Mesenchymal stem cell of adipose (primary cell): ENCODE measurements around the genes SUSD6 and SMOC1.

DNA sequence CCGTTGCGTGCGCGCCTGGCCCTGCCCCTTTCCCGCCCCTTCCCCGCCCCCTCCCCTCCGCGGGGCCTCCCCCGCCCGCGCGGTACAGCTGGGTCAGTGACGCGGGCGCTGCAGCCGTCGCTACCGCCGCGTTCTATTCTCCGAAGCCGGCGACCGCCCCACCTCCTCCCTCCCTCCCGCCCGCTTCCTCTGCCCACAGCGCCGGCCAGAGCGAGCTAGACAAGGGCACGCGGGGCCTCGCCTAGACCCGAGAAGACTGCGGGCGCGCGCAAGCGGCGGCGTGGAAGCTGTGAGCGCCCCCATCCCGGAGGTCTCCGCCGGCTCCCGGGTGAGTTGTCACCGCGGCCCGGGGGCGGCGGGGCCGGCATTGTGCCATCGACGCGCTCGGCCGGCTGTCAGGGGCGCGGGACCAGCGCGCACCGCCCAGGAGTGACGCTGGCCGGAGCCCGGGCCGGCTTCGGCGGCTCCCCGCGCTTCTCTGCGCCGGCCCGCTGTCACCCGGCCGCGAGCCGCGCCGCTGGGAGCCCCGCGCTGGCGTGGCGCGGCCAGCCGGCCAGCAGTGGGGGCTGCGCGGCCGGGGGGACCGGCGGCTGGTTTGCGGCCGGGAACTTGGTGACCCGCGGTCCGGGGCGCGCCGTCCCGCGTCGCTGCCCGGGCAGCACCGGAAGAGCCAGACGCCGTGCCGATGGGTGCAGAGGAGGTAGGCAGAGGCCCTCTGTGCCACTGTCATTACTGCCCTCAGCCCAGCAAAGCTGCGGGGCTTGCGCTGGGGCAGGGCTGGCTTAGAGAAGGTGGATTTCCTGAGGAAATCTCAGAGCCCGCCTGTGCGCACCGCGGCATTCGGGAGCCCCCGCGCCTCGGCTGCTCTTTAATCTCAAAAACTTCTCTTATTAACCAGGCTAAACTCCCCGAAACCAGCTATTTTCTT, at the start of gene SUSD6:
TSS of gene SUSD6 (plus strand) at position 96 of the 928 bp plus-strand sequence.
- CAGE, long polyA plus RNA, result no peak

GRCh38 chr14:69674879-69675573, 63.6 kb downstream of the SUSD6 start:
- CAGE, long polyA plus RNA, result no peak

DNA sequence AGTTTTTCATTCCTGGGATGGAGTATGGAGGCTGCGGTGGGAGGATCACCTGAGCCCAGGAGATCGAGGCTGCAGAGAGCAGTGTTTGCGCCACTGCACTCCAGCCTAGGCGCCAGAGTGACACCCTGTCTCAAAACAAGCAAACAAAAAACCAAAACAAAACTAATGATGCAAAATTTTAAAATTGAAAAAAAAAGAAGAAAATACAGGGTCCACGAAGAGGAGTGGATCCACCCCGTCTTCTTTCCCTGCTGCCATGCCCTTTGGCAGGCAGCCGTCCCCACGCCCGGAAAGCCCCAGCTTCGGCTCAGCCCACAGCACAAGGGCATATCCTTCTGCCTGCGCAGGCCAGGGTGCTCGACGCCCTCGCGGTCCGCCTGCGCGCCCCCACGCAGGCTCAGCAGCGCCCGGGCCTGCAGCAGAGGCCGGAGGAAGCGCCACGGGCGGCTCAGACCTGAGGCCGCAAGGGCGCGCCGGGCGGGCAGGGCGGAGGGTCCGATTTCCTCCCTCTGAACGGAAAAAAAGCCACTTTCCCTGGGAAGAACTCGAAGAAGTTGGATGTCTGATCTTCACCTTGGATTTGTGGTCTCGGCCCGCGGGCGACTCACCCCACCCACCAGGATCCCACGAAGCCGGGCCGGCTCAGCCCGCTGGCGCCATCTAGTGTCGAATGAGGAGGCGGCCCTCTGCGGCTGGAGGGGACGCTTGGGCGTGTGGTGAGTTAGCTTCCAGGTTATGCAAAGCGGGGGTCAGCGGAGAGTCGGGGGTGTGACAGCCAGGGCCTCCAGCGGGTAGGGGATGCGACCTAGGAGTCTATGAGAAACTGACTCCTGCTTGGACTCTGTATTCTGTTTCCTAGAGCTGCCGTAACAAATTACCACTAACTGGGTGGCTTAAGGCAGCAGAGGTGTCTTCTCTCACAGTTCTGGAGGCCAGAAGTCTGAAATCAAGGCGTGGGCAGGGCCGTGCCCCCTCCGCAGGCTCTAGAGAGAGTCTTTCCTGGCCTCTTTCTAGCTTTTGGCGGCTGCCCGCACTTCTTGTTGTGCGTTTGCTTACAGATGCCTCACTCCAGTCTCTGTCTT, 40.1 kb upstream of the SRSF5 start:
- CAGE, long polyA plus RNA, result no peak

GRCh38 chr14:69773797-69774181, 6.8 kb downstream of the SRSF5 start:
- CAGE, long polyA plus RNA, result no peak

- CAGE, long polyA plus RNA, result no peak
These were observed 8.9 kb downstream of the SRSF5 start for GRCh38 chr14:69775494-69776583.

DNA sequence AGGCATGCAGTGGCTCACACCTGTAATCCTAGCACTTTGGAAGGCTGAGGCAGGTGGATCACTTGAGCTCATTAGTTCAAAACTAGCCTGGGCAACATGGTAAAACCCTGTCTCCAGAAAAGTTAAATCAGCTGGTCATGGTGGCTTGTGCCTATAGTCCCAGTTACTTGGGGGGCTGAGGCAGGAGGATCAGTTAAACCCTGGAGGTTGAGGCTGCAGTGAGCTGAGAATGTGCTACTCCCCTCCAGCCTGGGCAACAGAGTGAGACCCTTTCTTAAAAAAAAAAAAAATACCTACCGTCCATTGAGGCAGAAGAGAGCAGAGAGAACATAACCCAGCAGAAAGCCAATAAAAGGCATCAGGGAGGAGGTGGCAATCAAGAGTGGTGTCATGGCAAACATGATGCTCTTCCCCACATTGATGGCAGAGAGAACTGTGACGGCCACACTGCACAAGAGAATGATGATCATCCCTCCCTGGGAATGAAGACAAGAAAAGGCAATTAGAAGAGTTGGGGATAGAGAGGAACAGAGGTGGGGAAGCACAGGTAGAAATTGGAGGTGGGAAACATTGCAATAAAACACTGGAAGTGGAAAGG, 12.0 kb downstream of the SRSF5 start:
- CAGE, long polyA plus RNA, result no peak

DNA sequence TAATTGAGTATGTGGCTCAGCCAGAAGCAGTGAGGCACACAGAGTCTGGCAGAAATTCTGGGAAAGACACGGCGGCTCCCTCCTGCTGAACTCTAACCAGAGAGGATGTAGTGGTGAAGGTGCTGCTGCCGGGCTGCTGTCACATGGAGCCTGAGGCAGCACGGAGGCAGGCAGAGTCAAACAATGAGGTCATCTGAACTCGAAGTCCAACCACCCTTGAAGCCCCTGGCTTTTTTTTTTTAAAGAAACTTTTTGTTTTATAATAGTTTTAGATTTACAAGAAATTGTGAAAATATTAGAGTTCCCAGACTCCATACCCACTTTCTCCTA, 33.4 kb upstream of the SMOC1 start:
- CAGE, long polyA plus RNA, result no peak

- CAGE, long polyA plus RNA, result no peak
These were observed at the start of gene SMOC1 for GRCh38 chr14:69878957-69879601. SMOC1 (plus strand) TSS chr14:69879416.

GRCh38 chr14:69879602-69879961, 366 bp downstream of the SMOC1 start:
- CAGE, long polyA plus RNA, result no peak

GRCh38 chr14:70555492-70556370, 20.9 kb upstream of the ADAM20 start:
- CAGE, long polyA plus RNA, result no peak

DNA sequence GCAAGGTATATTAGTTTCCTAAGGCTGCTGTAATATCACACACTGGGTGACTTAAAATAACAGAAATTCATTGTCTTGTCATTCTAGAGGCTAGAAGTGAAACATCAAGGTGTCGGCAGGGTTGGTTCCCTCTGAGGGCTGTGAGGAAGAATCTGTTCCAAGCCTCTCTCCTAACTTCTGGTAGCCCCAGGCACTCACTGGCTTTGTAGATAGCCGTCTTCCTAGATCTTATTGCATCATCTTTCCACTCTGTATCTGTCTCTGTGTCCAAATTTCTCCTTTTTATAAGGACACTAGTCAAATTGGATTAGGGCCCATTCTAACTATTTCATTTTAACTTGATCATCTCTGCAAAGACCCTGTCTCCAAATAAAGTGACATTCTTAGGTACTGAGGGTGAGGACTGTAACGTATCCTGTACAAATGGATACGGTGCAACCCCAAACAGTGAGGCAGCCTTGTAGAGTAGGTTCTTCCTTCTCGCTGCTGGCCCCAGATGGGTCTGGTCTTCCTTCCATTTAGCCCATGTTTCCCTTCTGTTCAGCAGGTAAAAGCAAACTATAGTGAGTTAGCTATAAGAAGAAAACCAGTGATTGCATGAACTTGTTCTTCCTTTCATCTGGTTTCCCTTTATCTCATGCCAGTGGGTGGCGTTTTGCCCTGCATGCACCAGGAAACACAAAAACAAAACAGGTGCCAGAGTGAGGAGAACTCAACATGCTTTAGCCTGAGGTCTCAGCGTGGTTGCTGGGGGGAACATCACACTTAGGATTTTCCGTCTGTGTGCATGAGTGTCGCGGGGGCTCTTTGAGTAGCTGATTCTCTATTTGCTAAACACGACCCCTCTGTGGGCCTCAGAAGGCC, 19.5 kb downstream of the TTC9 start:
- CAGE, long polyA plus RNA, result no peak

DNA sequence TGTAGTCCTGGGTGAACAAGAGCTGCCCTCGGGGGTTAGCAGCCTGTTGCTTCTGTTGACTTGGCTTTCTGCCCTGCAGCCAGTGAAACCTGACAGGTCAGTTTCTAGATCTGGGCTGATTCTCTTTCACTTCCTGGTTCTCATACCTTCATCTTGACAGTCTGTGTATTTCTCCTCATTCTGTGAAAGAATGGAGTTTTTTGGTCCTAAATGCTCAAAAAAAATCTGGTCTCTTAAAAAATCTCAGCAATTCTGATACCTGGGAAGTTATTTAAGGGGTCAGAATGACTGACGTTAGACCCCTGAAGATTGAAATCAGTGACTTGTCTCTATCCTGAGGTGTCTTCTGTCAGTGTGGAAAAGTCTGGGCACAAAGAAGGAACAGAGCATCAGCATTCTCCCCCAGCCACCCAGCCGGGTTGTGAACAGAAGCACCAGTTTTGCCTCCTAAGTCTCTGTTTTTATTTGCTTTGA, 23.8 kb downstream of the TTC9 start:
- CAGE, long polyA plus RNA, result no peak

DNA sequence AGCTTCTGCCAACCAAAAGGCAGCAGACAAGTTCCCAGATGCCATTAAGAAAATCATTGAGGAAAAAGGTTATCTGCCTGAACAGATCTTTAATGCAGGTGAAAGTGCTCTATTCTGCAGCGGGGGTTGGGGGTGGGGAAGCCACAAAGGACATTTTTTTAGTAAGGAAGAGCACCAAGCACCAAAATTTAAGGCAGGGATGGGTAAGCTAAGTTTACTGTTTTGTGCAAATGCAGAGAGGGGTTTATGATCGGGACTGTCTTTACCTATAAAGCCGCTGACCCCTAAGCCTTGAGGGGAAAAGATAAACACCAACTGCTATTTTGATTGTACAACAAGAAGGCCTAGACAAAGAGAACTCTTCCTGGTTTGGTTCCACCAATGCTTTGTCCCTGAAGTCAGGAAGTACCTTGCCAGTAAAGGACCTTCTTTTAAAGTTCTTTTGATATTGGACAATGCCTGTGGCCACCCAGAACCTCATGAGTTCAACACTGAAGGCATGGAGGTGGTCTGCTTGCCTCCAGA, 185.3 kb downstream of the PCNX1 start:
- CAGE, long polyA plus RNA, result no peak

DNA sequence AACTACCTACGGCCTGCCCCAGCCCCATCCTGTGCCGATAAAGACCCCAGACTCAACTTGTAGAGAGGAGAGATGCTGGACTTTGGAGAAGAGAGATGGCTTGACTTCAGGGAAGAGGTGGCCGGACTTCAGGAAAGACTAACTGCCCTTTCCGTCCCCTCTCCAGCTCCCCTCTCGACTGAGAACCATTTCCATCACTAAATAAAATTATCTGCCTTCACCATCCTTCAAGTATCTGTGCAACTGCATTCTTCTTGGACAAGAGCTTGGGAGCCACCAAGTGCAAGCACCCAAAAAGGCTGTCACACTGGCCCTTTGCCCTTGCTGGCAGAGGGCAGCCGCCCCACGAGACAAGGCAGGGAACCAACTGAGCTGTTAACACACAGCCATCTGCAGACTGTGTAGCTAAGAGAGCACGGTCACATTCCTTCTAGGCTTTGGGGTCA, 198.8 kb upstream of the SIPA1L1 start:
- CAGE, long polyA plus RNA, result no peak

DNA sequence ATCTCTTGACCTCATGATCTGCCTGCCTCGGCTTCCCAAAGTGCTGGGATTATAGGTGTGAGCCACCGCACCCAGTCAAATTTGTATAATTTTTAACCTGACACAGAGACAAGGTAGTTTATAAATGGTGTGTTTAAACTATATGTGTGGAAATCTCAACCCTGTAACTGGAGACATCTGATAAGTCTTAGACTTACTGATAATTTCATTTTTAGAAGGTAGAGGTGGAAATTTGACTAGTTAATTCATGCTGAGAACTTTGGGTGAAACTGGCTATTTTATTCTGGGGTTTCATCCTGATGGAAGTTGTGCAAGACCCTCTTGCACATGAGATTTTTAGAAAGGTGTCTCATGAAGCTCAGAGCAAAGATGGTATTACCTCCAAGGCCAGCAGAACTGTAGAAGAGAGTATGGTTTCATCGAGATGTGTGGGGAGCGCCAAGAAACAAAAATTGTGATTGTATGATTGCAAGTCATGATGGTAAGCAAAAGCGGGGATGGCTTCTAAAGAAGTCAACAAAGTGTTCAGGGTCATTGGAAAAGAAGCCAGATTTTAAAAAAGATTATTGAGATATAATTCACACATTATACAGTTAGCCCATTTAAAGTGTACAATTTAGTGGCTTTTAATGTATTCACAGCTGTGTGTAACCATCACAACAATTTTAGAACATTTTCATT, 26.0 kb downstream of the SIPA1L1 start:
- CAGE, long polyA plus RNA, result no peak

GRCh38 chr14:71351594-71352278, 31.5 kb downstream of the SIPA1L1 start:
- CAGE, long polyA plus RNA, result no peak

- CAGE, long polyA plus RNA, result no peak
These were observed 252.0 kb downstream of the SIPA1L1 start for GRCh38 chr14:71572075-71572942.

DNA sequence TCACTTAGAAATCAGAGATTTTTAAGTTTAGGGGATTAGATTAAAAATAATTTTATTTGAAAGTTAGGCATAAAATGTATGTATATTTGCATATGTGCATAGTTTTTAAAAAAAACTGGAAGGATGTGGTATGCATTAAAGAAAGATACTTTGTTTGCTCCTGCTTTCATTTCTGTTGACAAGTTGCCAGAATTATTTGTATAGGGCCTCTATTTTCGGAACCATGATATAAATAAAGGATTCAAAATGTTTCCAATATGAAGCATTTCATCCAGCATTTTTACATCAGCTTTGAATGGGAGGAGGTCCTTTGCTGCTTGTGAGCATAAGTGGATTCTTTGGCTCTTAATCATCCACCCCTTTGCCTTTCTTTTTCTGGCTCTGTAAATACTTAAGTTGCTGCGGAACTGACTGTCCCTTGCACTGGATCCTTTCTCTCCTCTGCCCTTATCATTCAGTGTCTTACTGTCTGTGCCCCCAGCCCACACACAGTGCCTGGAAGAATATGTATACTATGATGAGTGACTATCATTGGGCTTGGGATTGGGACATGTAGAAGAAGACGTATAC, 254.6 kb downstream of the SIPA1L1 start:
- CAGE, long polyA plus RNA, result no peak

DNA sequence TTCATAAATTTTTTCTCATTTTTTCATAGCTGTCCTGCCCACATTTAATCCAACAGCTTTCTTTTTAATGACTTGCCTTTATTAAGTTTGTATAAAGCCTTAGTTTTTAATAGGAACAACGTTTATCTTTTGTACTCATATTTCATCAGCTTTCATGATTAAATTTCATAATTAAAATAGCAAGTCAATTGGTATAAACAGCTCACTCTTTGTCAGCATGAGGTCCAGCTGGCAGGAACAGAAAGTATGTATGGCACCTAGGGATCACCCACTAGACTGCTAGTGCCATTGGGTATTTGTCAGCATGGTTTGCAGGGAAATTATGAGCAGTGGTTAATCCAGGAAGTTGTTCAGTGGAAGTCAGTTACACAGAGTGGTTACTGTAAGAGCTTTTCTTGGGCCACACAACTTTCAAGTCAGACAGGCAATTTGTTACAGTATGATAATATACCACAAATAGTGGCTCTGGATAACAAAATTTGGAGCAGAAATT, 271.6 kb downstream of the SIPA1L1 start:
- CAGE, long polyA plus RNA, result no peak

GRCh38 chr14:71624006-71624434, 303.7 kb downstream of the SIPA1L1 start:
- CAGE, long polyA plus RNA, result no peak